Left lung (tissue), 1 donor: Measurements from ENCODE around the gene DNAAF8.

DNA sequence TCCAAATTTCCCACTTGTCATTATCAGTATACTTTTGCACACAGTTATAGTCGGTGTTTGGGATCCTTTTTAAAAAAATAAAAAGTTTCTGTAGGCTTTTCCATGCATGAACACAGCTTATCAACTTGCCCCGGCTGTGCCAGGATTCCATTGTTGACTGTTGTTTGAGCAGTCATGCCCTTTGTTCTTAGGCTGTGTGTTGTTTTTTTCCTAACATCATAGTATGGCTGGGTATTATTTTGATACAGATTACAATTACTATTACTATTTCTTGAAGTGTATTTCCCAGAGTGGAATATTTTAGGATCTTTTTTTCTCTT, 25.0 kb downstream of the HMOX2 start:
- PRO-cap = no peak

DNA sequence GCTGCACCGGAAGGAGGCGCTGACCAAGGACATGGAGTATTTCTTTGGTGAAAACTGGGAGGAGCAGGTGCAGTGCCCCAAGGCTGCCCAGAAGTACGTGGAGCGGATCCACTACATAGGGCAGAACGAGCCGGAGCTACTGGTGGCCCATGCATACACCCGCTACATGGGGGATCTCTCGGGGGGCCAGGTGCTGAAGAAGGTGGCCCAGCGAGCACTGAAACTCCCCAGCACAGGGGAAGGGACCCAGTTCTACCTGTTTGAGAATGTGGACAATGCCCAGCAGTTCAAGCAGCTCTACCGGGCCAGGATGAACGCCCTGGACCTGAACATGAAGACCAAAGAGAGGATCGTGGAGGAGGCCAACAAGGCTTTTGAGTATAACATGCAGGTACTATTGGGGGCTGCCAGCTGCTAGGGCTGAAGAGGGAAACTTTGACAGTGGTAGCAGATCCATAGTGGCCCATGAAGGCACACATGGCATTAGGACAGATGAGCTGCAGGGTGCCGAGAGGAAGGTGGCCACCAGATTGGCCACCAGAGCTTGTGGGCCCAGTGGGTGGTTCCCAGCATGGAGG, 30.7 kb downstream of the CDIP1 start:
- PRO-cap = unidirectional peak, plus-strand start at position 344 of the sequence

- PRO-cap = no peak
Measured at GRCh38 chr16:4510794-4511423, 27.7 kb downstream of the CDIP1 start.

- PRO-cap = bidirectional peak, plus-strand start at chr16:4537939, minus-strand start at chr16:4537910
Measured at GRCh38 chr16:4537131-4538164, 1.1 kb downstream of the CDIP1 start.

DNA sequence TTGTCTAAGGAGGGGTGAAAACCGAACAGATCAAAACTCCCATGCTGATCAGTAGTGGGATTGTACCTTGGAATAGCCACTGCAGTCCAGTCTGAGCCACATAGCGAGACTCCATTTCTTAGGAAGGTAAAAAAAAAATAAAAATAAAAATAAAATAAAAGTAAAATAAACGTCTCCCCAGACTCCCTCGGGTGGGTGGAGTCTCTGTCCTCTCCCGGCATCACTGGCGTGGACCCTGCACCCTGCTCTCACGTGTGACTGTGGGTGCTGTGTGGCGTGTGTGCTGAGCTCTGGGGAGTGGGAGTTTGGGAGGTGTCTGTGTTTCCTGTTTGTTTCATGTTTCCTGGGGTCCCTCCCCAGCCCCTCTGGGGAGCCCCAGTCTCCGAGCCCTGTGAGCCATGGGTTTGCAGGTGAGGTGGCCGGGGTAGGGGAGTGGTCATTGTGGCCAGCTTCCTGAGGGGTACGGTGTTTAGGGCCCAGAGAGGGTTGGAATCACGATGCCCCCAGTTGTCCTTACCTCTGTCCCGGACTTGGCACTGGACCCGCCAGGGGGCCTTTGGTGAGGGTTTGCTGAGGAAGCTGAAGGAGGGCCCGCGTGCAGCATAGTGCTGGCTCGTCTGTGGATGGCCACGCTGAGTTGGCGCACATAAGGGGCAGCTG, 34.2 kb upstream of the NUDT16L1 start:
- PRO-cap = no peak

GRCh38 chr16:4676405-4676818, 16.9 kb upstream of the NUDT16L1 start:
- PRO-cap = no peak

DNA sequence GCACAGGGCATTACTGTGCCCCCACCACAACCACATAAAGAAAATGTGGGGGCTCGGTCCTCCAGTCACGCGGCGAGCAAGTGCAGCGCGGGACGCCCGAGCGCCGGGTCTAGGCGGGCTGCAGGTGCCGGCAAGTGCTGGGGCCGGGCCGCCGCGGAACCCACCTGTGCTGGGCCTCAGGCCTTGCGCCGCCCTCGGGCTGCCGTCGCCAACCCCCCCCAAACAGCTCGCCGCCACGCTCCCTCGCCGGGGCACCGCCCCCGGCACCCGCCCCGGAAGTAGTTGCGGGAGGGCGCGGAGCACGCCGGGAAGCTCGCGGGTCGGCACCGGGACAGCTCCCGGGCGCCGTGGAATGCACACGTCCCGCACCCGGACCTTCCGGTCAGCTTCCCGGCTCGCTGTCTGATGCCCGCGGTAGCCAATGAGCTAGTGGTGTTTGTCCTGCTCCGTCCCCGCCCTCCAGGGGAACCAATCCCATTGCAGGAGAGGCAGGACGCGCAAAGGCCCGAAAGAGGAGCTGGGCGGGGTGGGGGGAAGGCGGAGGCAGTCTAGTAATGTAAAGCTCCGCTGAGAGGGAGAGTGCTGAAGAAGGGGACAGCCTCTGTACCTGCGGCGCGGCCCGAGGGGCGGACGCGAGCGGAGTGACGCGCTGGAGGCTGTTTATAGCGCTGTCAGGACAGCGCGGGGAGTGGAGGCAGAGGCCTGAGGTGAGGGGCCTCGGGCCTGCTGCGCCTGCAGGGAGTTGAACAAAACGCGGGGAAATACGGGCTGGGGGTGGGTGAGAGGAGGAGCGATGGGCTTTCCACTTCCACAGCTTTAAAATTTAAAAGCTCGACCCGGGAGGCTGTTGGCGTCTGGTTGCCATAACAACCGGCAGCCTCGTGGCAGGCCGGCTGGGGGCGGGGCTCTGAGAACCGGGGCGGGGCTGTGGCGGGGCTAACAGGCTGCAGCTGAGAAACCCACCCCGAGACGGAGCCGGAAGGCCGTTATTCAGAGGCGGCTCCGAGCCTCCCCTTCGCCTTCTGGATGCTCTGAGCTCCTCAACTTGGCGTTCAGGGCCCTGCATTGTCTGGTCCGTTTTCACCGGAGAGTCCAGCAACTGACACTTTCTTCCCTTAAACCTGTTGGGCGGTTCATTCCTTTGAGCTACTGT, at the start of gene DNAAF8:
DNAAF8 (plus strand) TSS at position 546 of the 1,153 bp plus-strand sequence.
- PRO-cap = bidirectional peak, plus-strand start at position 520 of the sequence, minus-strand start at position 219 of the sequence; bidirectional peak, plus-strand start at position 967 of the sequence, minus-strand start at position 818 of the sequence

DNA sequence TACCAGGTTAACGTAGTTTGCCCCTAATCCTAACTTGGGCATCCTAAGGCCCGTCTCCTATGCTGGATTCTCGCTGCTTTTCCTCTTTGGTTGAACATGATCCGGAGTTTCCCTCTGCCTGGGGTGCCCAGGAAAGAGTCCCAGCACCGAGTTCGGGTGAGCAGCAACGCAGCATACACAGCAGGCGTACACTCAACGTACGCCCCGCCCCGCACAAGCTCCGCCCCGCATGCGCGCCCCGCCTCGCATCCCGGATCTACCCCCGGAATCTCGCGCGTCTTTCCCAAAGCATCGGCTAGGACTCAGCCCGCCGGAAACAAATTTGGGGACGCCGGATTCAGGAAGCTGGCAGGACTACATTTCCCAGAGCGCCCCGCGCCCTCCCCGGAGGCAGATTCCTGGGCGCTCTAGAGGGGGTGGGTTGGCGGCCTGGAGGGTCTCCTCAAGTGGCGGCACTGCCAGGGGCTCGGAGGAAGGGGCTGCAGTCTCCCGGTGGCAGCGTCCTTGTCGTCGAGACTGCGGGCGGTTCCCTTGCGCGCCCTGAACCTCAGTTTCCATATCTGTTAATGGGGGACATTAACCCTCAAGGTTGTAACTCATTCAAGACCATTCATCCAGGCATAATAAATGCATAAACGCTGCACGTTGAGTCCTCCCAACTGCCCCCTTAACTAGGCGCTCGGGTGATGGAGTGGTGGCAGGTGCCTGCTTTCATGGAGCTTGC, 1.7 kb upstream of the ZNF500 start:
- PRO-cap = bidirectional peak, plus-strand start at position 410 of the sequence, minus-strand start at position 158 of the sequence

DNA sequence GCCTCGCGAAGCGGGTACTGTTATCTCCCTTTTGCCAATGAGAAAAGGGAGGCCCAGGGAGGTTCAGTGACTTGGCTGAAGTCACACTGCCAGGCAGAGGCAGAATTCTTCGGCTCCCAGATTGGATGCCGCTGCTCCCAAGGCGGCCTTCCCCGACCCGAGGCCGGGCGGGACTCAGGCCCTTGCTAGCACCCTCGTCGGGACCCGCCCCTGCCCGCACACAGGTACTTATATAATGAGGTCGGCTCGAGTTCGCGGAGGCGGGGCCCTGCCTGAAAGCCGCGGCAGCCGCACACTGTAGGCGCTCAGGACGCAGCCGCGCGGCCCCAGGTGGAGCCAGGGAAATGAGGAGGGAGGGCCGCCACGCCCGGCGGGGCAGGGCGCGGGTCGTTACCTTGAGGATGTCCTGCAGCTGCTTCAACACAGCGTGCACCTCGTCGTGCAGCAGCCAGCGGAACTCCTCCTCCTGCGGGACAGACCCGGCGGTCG, 401 bp downstream of the ROGDI start:
- PRO-cap = bidirectional peak, plus-strand start at position 451 of the sequence, minus-strand start at position 206 of the sequence

DNA sequence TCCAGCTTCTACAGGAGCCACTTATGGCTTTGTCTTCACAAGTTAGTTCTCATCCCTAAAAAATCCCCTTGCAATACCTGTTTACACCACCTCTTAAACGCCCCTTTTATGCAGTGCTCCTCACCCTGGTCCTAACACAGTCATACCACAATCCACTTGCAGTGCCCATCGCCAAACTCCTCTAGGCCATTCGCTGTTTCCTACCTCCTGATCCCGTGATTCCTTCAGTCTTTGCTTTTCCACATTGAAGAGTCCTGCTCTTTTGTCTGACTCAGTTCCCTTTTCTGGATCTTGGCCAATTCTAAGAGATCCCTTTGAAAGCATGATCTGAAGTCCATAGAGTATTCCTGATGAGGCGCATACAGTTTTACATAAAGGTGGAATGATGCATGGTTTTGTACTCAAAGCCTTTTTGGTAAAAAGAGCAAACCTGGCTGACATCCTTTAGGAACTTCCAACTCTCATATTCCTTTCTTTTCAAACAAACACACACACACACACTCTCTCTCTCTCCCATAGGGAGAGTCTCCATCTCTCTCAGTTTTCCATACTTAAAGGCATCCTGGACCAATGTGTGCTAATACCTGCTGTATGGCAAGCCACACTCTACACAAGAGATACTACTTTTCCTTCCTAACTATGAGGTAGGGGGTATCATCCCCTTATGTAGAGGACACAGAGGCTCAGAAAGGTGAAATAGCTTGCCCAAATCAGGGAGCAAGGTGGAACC, 6.9 kb downstream of the GLYR1 start:
- PRO-cap = no peak

DNA sequence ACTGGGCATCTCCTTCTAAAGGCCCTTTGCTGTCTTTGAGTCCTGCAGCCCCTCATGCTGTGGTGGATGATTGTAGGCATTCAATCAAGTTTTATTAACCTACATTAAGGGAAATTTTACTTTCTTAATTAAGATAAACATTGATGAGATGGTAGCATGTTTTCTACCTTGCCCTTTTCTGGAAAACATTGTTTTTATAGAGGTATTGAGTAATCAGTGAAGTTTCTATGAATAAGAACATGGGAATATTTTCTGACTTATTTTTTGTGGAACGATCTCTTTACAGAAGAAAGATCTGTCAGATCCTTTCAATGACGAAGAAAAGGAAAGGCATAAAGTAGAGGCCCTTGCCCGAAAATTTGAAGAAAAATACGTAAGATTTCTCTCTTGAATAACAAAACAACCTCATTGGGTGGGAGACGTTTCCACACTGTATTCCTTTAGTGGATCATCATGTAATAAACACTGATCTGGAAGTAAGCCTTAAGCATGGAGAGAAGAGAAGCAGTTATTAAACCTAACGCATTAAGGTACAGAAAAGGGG, 10.5 kb downstream of the UBN1 start:
- PRO-cap = no peak

DNA sequence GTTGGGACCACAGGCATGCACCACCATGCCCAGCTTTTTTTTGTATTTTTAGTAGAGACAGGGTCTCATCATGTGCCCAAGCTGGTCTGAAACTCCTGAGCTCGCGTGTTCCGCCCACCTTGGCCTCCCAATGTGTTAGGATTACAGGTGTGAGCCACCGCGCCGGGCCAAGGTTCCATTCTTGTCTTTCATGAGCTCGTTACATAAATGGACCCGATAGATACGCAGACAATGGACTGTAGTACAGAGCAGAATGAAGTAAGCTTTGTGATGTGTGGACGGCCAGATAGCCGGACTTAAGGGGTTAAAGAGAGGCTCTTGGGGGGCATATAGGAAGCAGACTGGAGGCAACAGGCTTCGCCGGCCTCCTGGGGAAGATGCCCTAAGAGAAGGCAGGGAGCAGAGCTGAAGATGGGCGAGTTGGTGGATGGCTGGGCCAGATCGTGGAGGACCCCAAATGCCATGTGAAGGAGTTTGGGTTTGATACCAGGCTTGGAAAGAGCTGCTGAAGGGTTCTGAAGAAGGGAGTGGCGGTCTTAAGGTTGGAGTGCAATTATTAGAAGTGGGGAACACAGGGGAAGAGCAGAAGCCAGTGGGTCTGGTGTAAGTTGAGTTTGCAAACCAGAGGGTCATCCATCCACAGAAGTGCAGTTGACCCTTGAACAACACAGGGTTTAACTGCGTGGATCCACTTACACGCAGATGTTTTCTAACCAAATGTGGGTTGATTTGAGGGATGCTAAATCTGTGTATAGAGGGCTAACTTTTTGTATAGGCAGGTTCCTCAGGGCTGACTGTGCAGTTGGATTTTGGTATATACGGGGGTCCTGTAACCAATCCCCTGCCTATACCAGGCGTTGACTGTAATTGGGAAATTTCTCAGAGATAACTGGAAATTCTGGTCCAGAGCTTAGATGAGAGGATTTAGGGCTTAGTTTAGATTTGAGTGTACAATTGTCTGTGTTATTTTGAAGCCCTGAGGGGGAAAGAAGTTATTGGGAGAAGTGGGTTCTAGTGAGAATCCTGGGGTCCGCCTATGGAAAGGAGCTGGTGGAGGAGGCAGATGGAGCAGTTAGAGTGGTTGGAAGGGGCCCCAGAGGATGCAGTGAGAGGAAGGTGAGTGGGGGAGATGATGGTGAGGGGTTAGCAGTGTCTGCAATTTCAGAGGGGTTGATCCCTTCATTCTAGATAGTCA, 19.8 kb downstream of the UBN1 start:
- PRO-cap = no peak

DNA sequence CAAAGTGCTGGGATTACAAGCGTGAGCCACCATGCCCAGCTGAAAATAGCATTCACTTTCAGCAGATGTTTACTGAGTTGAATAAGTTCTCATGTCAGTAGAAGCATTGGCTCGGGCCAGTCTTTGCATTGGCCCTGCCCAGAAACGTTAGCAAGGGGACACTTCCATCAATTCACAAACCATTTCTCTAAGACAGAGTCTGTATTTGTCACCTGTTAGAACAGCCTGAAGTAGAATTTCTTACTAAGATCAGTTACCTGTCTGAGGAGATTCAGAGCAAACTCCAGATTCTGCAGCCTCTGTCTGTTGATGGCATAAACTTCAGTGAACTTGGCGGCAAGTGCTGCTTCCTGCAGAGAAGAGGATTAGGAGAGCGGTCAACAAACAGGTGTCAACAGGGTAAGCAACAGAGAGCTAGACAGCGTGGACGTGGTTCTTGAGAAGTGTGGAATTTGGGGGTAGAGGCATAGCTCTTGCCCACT, 39.6 kb downstream of the UBN1 start:
- PRO-cap = no peak

DNA sequence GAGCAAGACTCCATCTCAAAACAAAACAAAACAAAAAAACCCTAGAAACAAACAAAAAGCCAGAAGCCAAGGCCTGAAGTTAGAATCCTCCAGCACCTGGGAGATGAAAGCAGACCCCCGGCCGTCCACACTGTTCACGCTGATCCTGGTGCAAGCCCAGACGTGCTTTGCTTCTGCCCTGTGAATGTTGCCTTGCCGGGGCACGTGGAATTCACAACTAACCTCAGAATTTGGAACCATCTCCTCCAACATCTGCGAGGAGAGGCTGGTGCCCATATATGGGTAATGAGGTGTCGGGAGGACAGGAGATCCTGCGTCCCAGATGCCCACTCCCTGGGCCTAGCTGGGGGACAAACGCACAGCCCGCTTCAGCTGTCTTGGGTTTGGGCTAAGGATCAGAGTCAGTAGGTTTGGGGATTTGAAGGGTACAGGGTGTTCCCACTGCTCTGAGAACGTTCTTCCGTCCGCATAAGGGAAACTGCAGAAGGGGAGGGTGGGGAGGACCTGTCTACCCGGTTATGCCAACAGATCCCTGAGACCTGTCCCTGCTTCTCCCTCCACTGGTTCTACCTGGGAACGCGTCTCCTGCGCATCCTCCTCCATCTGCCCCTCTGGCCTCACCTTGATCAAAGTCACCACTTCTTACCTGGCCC, 14.2 kb downstream of the PPL start:
- PRO-cap = no peak

GRCh38 chr16:4976222-4976490, 18.0 kb downstream of the SEC14L5 start:
- PRO-cap = no peak

DNA sequence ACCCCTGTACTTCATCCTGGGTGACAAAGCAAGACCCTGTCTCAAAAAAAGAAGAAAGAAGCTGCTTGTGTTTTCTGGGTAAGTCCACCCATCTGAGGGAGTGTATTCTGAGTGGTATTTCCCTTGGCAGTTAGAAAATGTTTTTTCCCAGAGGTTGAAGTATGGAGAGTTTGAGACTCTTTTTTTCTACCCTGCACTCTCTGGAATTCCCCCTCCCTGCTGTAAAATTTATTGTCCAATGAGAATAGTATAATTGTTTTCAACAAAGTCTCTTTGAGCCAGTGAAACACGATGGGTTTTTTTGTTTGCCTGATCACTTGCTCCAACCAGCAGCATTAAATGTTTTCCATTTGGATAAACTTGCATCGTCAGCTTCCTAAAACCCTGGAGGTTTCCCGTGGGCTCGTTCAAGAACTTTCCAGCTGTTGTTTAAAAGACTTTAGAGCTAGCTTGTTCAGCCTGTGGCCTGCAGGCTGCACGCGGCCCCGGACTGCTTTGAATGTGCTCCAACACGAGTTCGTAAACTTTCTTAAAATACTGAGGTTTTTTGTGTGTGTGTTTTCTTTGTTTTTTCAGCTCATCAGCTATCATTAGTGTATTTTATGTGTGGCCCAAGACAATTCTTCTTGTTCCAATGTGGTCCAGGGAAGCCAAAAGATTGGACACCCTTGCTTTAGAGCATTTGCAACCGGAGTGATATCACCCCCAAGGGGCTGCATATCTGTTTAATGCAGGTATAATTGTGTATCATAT, 14.9 kb downstream of the NAGPA start:
- PRO-cap = no peak

- PRO-cap = no peak
Measured at GRCh38 chr16:5082515-5083309, 11.1 kb downstream of the ALG1 start.

- PRO-cap = no peak
Measured at GRCh38 chr16:5616127-5616562, 402.7 kb upstream of the RBFOX1 start.

DNA sequence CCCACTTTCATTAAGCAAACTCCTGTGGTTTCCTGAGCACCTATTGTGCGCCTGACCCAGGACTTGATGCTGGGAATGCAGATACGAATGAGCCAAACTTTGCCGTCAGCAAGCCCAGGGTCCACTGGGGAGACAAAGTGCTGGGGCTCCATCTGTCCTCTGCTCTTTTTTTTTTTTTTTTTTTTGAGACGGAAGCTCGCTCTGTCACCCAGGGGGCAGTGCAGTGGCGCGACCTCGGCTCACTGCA, 4.7 kb downstream of the METTL22 start:
- PRO-cap = no peak

- PRO-cap = no peak
Measured at GRCh38 chr16:8668505-8669165, 5.8 kb upstream of the ABAT start.